Metastatic Pancreatic Carcinoma in the Ovary (tissue), 1 donor: ENCODE results near the genes CDH12, ZFR and NPR3.

- PRO-cap = no peak
These were observed at the start of gene CDH12 for GRCh38 chr5:22853145-22853675. TSS of gene CDH12 (minus strand) at chr5:22853344.

DNA sequence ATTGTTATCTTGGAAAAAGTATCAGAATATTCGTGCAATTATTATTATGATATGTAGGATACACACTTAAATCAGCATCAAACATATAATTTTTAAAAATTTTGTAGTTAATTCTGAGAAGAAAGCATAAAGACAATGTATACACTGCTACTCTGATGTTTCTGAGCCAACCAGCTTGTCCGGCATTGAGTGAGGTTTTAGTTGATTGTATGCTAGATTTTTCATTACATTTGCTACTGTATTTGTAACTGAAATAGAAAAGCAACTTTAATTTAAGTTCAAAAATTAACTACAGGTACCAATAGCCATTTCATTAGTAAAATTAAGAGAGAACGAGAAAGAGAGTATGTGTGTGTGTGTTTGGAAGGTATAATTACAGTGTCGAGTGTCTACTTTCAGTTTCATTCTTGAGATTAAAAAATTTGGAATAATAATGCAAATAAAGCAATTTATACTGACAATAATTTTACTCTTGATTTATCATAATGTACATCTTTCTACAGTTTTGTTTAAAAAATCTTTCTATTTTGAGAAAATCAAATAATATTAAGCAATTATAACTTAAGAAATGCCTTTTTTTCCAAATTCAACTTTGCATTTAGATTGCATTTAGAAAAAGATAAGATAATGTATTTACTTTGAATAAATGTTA lies 160.4 kb upstream of the CDH12 start:
- PRO-cap = no peak

GRCh38 chr5:28927399-28927773 lies 1889.0 kb upstream of the CDH9 start:
- PRO-cap = no peak

GRCh38 chr5:29143127-29143797 lies 2050.2 kb upstream of the CDH6 start:
- PRO-cap = no peak

- PRO-cap = no peak
These were observed 33.3 kb downstream of the CDH6 start for GRCh38 chr5:31226674-31227273.

- PRO-cap = no peak
These were observed 236.7 kb downstream of the GOLPH3 start for GRCh38 chr5:31937118-31938145.

DNA sequence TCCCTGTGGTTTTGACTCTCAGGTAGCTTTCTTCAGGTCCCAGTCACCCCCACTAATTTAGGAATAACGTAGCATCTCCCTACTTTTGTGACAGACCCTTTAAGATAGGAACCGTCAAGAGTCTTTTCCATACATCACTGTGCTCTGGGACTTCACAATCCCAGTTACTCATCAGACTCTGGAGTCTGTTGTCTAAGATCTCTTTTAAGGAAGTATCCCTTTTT lies 143.1 kb downstream of the GOLPH3 start:
- PRO-cap = no peak

DNA sequence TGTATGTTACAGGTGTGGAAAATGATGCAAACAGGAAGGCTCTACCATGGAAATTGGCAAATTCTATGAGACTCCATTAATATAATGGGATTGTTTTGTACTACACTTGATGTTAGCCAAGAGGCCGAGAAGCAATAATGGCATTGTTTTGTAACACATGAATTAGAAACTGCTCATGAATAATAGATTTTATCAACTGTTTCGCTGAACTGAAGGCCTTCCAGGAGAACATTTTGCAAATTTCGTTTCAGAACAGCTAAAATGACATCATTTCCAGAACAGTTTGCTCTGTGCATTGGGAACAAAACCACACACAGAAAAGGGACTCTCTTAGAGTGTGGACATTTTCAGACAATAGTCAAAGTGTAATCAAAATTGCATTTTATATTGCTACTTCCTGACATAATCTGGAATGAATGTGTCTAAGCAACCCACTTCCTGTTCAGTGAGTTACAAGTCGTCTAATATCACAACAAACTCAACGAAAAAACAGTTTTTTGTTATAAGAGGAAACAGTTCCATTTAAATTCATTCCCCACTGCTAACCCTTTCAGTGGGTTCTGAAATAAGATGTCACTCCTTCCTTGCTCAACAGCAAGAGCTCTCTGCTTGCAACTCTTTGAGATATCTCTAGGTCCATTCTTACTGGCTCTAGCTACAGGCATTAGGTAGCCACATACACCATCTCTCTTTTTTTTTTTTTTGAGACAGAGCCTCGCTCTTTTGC lies 141.0 kb downstream of the GOLPH3 start:
- PRO-cap = no peak

DNA sequence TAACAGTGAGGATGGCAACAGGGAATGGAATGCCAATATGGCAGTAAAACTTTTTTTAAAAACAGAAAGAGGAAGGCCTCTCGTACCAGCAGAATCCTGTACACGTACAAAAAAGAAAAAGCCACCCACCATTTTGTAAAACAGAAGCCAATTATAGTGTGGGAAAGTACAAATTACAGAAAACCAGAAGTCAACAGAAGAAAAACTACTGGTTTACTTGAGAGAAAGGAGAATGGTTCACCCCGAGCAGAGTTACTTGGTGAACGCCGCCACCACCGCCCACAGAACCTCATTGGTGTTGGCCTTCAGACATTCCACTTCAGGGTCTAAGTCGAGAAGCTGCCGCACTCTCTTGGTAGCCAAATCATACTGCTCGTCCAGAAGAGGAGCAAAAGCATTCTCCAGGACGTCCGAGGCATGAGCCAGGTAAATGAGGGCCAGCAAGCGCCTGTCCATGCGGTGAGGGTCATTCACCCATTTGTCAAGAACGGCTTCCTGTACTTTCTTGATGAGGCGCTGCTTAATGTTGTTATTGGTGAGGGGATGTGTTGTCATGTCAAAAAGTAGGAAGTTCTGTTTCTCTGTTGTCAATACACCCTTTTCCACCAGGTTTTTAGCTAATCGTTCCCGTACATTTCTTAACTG lies 48.0 kb downstream of the GOLPH3 start:
- PRO-cap = no peak

DNA sequence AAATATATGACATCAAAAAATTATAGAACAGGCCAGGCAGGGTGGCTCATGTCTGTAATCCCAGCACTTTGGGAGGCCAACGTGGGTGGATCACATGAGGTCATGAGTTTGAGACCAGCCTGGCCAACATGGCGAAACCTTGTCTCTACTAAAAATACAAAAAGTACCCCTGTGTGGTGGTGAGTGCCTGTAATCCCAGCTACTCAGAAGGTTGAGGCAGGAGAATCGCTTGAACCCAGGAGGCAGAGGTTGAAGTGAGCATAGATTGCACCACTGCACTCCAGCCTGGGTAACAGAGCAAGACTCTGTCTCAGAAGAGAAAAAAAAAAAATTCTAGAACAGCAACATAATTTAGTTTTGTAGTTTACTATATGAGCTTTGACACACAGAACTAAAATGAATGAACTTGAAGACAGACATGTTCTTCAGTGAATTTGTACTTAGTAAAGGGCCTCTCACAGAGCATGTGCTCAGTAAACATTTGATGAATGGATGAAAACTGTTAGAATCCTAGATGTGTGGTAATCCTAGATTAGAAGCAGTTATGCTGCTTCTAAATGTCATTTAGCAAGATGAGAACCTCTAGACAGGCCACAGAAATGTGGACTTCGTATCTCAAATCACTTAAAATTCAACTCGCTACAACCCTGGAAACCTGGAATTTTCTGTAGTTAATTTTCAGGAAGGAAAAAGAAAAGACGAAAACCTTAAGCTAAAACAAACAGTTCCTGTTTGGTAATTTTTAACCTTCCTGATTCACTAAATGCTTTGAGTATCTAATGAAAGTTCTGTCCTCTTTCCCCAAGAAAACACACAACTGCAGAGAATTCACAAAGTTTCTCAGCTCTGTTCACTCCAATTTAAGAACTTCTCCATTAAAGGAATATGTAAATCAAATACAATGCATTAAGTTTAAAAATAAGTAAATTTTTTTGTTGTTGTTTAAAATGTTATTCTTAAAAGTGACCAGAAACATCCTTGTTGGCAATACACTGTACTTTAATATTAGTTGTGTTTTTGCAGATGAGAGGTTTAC lies 8.5 kb downstream of the GOLPH3 start:
- PRO-cap = no peak

GRCh38 chr5:32193410-32194037 lies 19.4 kb upstream of the GOLPH3 start:
- PRO-cap = bidirectional peak, plus-strand start at chr5:32193884, minus-strand start at chr5:32193652

- PRO-cap = no peak
These were observed 1.5 kb downstream of the MTMR12 start for GRCh38 chr5:32310990-32311805.

GRCh38 chr5:32331630-32332052 lies 18.9 kb upstream of the MTMR12 start:
- PRO-cap = no peak

GRCh38 chr5:32444405-32445196 lies at the start of gene ZFR:
TSS of gene ZFR (minus strand) at chr5:32444740.
- PRO-cap = unidirectional peak, minus-strand start at chr5:32444487; bidirectional peak, plus-strand start at chr5:32444848, minus-strand start at chr5:32444713

- PRO-cap = no peak
These were observed 7.9 kb downstream of the SUB1 start for GRCh38 chr5:32593243-32593732.

DNA sequence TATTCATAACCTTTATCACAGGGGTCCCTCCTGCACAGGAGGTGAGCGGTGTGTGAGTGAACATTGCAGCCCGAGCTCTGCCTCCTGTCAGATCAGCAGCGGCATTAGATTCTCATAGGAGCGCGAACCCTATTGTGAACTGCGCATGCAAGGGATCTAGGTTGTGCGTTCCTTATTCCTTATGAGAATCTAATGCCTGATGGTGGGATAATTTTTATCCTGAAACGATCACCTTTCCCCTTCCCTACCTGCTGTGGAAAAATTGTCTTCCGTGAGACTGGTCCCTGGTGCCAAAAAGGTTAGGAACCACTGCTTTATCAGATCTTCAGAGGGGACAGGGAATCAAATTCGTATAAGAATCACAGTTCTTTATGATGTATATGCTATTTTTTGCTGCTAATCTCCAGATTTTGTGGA lies 9.2 kb downstream of the SUB1 start:
- PRO-cap = no peak

DNA sequence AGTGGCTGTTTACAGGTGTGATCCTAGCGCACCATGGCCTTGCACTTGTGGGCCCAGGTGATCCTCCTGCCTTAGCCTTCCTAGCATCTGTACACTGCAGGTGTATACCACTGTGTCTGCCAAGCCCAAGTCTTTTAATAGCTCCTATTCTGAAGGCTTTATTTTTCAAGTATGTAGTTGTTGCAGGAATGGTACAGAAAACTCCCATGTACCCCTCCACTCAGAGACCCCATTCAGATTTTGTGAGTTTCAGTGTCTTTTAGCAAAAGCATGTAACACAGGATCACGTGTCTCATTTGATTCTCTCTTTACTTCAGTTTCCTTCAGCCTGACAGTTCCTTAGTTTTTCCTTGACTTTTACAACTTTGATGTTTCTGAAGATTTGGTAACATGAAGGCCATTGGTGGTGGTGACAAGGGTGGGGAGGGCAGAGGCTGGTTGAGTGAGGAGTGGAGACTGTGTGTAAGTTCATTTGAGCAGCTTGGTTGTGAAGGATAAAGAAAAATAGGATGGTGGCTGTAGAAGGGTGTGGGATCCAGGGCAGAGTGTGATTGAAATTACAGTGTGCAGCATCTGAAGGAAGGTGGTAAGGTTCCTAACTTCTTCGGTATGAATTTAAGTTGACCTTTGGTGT lies 20.3 kb downstream of the SUB1 start:
- PRO-cap = no peak

GRCh38 chr5:32710935-32711562 lies at the start of gene NPR3:
TSS of gene NPR3 (plus strand) at chr5:32711321.
- PRO-cap = no peak

GRCh38 chr5:33480406-33480953 lies 39.7 kb downstream of the TARS1 start:
- PRO-cap = no peak

- PRO-cap = no peak
These were observed 205.5 kb downstream of the ADAMTS12 start for GRCh38 chr5:33686145-33686860.